Neural crest cell (in vitro differentiated cells): ENCODE measurements around a stretch of chr2.

DNA sequence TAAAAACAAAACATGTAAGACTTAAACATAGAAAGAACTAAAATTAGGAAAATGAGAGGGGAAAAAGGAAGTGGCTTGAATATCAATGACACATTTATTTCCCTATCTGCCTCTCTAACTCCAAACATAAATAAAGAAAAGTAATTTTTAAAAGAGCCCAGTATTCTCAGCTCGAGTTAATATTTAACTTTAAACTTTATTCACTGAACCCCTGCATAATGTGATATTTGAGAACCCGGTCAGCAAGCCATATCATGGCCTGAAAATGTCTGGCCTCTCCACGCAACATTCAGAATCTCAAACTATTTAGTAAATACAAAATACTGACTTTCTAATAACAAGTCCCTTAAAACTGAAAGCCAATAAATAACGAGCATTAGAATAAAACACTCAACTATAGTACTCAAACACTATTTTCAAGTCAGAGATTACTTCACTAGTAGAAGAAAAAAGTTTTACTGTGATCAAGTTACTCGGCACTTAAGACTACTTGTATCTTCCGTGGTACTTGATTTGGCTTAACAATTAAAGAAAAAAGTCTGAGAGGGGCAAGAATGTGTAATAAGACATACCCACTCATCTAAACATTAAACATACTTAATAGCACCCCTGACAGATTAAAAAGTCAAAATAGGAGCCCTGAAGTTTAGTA lies 38.4 kb downstream of the RTN4 start:
- PRO-cap, result no peak

- PRO-cap, result no peak
Measured at GRCh38 chr2:55026694-55027572, 23.3 kb downstream of the RTN4 start.

- PRO-cap, result no peak
Measured at GRCh38 chr2:55032789-55033465, 17.3 kb downstream of the RTN4 start.

DNA sequence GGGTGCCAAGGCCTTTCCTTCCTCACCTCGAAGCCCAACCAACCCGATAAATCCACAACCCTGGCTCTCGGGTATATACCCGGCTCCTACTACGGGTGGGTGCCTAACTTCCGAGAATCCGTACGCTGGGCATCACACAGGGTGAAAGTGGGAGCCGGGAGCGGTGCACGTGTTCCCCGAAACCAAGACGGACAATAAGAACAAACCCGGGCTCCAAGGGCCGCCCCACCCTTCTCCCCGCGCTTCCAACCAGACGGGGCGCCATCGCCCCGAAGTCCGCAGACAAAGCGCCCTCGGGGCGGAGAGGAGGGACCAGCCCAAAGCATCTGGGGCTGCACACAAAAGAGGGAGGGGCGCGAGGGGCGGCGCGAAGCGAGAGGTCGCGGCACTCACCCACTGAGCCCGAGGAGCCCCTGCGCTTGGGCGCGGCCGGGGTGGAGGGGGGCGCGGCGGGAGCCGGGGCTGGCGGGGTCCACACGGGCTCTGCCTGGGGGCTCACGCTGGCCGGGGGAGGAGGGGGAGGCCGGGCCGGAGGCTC lies 830 bp downstream of the RTN4 start:
- PRO-cap, result bidirectional peak, plus-strand start outside the sequence, minus-strand start at position 199 of the sequence

- PRO-cap, result no peak
Measured at GRCh38 chr2:55235895-55236313, 3.4 kb downstream of the RPS27A start.

GRCh38 chr2:55334226-55335389 lies 65.6 kb upstream of the MTIF2 start:
- PRO-cap, result no peak

DNA sequence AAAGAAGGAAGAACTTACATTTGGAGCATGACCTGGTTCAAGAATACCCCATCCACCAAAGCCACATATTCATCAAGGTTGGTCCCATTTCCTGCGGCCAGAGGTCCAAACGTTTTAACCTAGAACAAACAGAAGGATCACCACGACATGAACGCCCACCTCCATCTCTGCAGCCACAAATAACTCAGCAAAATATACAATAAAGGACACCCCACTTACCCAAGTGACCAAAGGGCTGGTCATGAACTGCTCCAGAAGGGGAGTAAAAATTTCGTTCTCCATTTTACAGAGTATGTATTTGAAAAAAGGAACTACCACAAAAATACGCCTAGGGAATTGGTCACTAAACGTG lies 882 bp downstream of the CCDC88A start:
- PRO-cap, result no peak

DNA sequence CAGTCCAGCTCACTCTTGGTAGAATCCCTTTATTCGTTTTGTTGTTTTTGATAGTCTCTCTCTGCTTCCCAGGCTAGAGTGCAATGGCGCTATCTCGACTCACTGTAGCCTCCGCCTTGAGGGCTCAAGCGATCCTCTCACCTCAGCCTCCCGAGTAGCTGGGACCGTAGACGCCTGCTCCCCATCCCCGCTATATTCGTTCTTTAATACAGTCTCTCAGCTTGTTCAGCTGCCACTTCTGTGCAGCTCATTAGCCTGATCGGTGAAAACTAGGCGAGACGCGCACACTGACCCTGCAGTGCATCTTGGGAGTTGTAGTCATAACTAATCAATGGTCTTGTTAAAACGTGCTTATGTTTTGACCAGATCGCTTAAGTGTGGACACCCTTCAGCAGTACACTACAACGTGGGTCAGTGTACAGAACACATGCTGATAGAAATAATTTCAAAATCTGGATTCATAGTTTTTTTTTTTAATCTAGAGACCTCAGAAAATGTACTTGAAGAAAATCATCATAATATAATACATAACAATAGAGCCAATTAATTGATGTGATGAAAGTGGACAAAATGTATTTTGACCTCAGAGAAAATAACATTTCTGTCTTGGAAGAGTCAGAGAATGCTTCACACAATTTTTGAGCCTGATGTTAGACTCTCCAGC lies 1.3 kb upstream of the PPP4R3B start:
- PRO-cap, result bidirectional peak, plus-strand start at position 235 of the sequence, minus-strand start at position 242 of the sequence

DNA sequence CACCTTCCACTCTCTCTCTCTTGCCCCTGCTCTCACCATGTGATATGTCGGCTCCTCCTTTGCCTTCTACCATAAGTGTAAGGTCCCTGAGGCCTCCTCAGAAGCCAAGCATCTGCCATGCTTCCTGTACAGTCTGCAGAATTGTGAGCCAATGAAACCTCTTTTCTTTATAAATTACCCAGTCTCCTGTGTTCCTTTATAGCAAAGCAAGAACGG lies 50.1 kb upstream of the CCDC85A start:
- PRO-cap, result no peak

- PRO-cap, result no peak
Measured at GRCh38 chr2:56184374-56185189, 792 bp downstream of the CCDC85A start.

DNA sequence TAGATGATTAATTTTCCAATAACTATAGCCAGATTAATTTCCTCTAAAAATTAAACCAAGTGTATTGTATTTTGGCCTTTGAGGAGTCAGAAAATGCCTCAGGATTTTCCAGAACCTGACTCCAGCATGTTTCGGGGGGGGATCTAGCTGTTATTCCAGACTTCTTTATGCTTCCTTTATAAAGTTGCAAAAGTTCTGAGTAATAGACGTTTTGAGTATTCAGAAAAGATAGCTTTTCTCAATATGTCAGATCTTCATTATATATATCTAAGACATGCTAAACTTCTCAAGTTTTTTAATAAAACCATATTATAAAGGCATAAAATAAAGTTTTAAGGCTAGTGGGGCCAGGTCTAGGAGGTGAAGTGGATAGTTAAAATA lies 270.5 kb upstream of the FANCL start:
- PRO-cap, result no peak

DNA sequence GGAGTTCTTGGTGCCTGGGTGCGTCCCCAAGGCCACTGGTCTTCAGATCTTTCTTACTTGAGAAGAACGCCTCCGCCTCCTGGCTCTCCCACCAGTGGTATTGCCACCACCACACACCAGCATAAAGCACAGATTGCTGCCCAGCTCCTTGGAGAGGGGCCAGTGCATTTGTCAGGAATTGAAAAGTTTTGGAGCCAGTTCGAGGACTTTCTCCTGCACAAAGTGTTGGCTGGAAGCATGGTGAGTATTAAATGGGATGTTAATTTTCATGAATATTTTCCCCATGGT lies 684.5 kb upstream of the FANCL start:
- PRO-cap, result no peak

- PRO-cap, result no peak
Measured at GRCh38 chr2:60317813-60318446, 235.5 kb downstream of the BCL11A start.

DNA sequence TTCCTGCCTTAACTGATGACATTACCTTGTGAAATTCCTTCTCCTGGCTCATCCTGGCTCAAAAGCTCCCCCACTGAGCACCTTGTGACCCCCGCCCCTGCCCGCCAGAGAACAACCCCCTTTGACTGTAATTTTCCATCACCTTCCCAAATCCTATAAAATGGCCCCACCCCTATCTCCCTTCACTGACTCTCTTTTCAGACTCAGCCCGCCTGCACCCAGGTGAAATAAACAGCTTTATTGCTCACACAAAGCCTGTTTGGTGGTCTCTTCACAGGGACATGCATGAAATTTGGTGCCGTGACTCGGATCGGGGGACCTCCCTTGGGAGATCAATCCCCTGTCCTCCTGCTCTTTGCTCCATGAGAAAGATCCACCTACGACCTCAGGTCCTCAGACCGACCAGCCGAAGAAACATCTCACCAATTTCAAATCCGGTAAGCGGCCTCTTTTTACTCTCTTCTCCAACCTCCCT lies 135.9 kb downstream of the BCL11A start:
- PRO-cap, result no peak

DNA sequence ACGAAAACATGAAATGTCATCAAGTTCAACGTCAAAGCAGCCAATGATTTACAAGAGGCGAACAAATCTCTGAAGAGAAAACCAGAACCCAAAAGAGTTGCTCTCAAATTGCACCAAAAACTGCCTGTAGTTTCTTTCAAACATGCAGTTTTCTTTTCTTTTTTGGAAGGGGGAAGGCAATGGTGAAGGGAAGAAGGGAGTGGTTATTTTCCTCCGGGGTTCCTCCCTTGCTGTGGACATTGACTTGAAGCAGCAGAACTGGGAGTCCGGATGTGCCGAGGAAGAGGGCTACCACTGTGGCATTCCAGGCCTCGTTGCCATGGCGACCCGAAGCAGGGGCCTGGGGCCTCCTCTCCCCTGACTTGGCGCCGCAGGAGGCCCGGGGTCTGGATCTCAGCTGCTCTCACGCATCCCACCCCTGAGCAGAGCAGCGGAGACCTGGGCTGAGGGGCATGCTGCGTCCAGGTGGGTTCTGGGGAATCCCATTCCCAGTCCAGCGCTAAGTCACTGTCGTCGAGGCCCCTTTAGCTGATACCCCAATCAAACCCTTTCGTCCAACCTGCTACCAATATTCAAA lies 100.3 kb downstream of the BCL11A start:
- PRO-cap, result no peak

DNA sequence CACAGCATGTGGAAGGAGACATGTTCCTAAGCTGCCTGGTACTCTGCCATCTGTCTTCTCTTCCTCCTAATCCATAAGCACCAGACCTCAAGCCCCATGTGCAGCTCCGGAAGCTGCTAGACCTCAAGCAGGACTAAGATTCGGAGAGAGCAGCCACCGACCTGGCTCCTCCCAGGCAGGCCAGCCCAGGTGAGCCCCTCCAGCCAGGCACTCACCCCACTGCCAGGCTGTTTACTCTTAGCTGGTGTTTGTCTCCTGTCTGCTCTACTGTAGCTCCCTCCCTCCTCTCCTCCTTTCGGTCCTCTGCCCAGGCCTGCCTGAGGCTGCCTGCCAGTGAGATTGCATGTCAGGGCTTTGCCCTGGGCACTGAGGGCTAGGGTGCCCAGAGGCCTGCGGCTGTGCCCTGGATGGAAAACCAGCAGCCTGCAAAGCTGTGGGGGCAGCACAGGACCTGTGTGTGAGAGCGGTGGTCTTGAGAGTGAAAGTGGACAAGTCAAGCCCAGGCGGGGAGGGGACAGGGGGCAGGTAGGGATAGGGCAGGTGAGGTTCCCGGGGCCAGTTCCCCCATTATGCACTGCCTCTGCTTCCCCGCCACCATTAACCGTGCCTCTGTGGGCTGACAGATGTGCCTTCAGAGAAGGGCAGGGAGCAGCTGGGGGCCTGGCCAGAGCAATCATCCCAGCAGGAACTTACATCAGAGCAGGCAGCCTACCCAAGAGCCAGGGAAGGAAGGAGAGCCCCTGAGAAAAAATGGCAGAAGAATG lies 53.5 kb downstream of the BCL11A start:
- PRO-cap, result no peak

- PRO-cap, result no peak
Measured at GRCh38 chr2:60548898-60549235, 4.6 kb downstream of the BCL11A start.

- PRO-cap, result no peak
Measured at GRCh38 chr2:60553007-60553516, 392 bp downstream of the BCL11A start.

DNA sequence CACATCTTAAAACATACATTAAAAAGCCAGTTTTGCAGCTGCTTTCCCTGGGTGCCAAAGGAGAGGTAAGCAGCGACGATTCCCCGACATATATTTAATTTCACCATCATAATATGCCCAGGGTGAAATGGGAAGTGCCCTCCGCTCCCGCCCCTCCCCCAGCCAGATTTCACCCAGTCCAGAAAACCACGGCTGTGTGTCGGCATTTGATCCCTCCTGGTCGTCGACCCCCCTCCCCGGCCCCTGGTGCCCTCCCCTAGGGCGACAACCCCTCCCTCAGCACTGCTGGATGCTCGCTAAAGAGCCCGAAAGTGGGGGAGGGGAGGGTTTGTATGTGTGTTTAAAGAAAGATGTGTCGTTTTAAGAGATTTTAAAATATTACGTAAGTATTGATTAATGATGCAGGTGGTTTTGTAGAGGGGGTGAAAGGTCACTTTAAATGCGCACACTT lies 3.2 kb upstream of the BCL11A start:
- PRO-cap, result no peak

GRCh38 chr2:60806666-60807463 lies 50.8 kb downstream of the PAPOLG start:
- PRO-cap, result unidirectional peak, plus-strand start at chr2:60807168